LNCaP clone FGC (cell line): ENCODE measurements around a stretch of chr11.

GRCh38 chr11:68316840-68317496, 4.6 kb downstream of the LRP5 start:
- RRBS, 2 experiments, result 61 to 62% methylated on average over 3 of the region's 17 CpGs

- RRBS, 2 experiments, result no CpG with 5 or more reads among the region's 7 CpGs
Measured at GRCh38 chr11:68321726-68322121, 9.3 kb downstream of the LRP5 start.

DNA sequence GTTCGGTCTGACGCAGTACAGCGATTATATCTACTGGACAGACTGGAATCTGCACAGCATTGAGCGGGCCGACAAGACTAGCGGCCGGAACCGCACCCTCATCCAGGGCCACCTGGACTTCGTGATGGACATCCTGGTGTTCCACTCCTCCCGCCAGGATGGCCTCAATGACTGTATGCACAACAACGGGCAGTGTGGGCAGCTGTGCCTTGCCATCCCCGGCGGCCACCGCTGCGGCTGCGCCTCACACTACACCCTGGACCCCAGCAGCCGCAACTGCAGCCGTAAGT, 46.9 kb upstream of the PPP6R3 start:
- RRBS, 2 experiments, result no CpG with 5 or more reads among the region's 18 CpGs

DNA sequence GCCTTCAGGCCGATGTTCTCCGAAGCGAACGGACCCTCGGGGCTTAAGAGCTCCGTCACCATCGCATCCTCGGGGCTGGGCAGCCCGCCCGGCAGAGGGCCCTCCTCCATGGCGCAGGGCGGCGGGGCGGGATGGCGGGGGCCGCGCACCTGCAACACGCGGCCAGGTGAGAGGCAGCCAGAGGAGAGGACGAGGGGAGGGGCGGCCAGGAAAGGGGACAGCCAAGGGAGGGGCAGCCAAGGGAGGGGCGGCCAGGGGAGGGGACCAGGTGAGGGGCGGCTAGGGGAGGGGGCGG, 822 bp downstream of the TESMIN start:
- RRBS, 2 experiments, result no CpG with 5 or more reads among the region's 24 CpGs

DNA sequence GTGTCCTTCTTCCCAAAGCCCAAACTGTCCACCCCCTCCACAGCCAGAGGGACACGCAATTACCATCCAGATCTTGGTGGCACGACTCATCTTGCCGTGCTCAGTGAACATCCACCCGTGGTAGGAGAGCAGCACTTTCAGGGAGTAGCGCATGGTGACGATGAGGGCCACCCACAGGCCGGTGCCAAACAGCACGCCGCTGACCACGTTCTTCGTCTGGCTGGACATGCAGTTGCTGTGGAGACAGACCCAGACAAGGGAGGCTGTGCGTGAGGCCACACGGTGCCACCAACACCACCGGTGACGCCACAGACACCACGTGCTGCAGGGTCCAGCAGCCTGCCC, 34.3 kb downstream of the CPT1A start:
- RRBS, 2 experiments, result 98 to 99% methylated on average over 3 of the region's 16 CpGs

- RRBS, 2 experiments, result 83 to 100% methylated on average over 1 of the region's 13 CpGs
Measured at GRCh38 chr11:68825295-68826036, 16.2 kb downstream of the CPT1A start.

DNA sequence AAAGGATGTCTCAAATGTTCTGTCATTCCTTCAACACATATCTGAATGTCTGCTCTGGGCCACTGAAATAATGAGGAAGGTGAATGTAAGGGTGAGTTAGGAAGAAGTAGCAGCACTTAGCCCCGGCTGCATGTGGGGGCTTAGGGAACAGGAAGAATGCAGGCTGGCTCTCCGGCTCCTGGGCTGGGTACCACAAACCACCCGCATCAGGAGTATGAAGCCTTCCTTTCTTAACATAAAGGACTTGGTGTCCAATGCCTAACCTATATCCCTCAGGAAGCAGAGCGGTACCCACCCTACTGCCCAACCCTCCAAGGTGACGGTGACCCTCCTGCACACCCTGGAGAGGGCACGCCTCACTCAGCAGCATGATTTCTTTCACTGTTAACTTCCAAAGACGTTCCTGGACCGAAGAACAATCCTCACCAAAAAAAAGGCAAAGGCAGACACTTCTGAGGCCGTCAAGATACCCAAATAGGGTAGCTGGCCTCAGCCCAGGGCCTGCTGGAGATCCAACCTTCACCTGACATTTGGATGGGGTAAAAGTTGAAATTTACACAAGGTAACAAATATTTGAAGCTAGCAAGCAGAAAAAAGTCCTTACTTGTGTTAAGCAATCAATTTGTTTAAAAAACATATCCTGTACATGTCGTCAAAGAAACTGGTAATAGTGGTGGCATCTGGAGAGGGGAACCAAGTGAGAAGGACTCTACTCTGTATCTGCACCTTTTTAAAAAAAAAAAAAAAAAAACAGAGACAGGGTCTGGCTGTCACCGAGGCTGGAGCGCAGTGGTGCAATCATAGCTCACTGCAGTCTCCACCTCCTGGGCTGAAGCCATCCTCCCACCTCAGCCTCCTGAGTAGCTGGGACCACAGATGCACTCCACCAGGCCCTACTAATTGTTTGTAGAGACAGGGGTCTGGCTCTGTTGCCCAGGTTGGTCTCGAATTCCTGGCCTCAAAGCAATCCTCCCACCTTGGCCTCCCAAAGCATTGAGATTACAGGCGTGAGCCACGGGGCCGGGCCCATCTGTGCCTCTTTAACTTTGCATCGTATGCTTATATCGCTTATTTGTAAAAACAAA, 3.5 kb downstream of the CPT1A start:
- RRBS, 2 experiments, result 100% methylated on average over 1 of the region's 18 CpGs; no CpG with 5 or more reads in 1 of the 2 experiments

GRCh38 chr11:68842844-68843636, 1.3 kb upstream of the CPT1A start:
- RRBS, 2 experiments, result 95 to 100% methylated on average over 2 to 5 of the region's 31 CpGs

DNA sequence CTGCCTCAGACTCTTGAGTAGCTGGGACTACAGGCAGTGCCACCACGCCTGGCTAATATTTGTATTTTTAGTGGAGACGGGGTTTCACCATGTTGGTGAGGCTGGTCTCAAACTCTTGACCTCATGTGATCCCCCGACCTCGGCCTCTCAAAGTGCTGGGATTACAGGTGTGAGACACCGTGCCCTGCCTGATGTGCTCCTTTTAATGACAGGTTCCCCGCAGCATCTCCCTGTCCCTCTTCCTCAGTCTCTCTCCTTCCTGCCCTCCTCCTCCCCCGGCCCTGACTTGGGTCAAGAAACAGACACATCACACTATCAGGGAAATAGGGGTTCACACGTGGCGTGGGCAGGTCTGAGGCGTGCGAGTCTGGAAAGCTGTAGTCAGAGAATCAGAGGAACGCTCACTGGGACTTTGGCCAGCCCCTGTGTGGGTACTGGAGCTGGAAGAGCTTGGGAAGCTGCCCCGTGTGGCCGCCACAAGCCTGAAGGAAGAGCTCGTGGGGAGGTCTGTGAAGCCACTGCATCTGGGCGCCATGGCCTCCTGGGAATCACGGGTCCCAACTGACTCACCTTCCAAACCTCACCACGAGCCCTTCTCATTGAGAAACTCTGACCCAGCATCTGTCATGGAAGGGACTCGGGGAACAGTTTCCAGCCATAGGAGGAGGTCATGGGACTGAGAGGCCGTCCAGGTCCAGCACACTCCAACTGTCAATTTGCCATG, 5.7 kb upstream of the MRGPRF start:
- RRBS, 2 experiments, result no CpG with 5 or more reads among the region's 20 CpGs

DNA sequence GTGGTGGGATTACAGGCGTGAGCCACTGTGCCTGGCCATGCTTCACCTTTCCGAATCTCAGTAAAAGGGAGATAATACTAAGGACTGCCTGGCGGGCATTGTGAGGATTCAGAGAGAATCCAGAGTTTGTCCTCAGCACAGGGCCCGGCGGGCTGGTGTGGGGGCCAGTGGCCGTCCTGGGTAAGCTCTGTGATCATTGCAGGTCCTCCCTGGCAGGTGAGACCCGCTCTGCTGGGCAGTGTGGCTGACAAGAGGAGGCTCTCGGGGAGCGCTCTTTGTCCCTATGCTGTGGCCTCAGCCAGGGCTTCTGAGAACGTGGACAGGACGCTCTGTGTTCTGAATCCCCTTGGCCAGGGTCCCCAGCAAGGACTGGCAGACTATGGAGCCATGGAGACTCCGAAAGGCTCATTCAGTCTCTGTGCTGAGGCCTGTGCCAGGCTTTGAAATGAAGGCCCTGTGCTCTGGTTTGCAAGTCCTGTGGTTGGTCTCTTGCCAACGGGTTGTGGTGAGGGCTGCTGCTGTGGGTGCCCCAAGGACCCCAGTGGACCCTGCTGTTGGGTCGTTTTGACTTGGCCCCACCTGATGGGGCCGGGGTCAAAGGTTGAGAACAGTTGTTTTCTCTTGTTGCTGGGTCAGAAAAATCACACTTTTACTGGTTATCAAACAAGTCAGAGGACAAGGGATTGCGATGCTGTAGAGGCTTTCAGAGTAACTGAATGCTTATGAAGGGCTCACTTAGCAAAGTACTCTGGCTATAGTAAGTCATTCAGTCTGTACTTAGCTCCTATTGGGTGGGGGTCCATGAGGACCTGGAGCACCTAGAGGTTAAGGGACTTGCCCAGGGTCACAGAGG, 2.1 kb downstream of the TPCN2 start:
- RRBS, 2 experiments, result no CpG with 5 or more reads among the region's 16 CpGs

DNA sequence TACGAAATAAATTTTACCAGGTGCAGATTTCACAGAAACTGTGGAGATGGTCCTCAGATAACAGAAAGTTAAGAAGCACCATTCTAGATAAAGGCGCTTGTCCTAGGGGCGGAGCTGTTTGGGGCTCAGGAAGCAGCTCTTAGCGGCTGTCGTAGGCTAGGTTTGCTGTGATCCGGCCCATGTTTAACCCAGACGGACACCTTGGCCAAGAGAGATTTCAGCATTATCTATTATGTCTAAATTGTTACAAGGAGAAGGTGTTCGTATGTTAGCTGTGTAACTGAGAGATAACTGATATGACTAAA, 25.7 kb downstream of the TPCN2 start:
- RRBS, 2 experiments, result no CpG with 5 or more reads among the region's 8 CpGs

GRCh38 chr11:69074756-69075103, 26.0 kb downstream of the TPCN2 start:
- RRBS, 2 experiments, result no CpG with 5 or more reads among the region's 8 CpGs

DNA sequence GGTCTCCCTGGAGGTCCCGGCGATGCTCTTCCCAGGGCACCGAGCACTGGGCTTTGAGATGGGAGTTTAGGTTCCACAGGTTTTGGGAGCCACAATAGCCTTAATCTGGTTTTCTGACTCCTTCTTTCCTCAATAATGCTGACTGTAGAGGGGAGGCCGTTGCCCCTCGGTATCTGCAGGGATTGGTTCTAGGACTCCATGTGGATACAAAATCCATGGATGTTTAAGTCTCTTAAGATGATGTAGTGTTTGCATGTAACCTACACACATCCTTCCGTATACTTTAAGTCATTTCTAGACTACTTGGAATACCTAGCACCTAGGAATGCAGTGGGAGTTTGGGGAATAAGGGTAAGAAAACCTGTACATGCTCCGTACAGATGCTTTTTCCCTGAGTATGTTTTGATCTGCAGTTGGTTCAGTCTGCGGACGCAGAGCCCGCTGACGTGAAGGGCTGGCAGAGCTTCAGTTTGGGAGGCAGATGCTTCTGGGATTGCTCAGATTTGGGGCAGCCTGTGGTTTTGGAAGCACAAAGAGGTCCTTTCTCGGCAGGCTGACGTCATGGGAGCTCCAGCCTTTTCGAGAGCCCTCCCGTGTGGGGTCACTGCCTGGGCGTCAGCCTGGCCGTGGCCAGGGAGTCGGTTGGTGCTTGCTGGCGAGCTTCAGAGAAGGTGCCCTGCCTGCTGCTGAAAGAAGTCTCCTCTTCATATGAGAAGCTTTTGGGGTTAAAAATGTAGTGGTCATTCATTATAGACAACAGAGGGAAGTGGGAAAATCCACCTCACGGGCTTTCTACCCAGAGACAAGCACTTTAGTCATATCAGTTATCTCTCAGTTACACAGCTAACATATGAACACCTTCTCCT, 26.6 kb downstream of the TPCN2 start:
- RRBS, 2 experiments, result no CpG with 5 or more reads among the region's 20 CpGs

DNA sequence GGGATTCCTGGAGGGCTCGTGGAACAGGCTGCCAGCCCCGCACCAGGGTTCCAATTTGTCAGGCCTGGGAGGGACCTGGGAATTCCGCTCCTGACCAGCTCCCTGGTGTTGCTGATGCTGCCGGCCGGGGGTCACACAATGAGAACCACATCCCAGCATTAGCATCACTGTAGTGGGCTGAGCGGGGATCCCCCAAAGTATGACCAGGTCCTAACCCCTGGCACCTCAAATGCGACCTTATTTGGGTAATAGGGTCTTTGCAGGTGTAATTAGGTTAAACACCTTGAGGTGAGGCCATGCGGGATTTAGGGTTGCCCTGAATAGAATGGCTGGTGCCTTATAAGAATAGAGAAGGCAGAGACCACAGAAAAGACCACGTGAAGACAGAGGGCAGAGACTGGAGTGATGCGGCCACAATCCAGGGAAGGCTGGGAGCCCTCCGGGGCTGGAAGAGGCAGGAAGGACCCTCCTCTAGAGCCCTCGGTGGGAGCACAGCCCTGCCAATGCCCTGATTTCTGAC, 51.2 kb downstream of the TPCN2 start:
- RRBS, 2 experiments, result 42 to 55% methylated on average over 1 of the region's 12 CpGs

- RRBS, 2 experiments, result 30 to 42% methylated on average over 2 to 3 of the region's 27 CpGs
Measured at GRCh38 chr11:69155090-69155801, 489 bp upstream of the SMIM38 start.

DNA sequence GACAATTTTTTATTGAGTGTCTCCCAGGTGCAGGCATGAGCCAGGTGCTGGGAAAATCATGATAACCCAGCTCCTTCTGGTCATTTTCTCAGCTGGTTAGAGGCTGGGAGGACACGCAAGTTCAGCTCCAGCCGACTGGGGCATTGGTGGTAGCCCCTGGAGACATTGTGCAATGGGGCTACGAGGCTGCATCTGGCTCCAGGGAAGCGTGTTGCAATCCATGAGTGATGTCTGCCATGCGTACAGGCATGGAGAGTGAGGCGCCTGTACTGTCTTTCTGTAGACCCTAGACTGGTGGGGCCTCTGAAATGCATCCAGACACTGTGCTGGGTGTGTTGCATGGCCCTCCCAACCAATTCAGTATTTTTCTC, 2.6 kb downstream of the MYEOV start:
- RRBS, 2 experiments, result no CpG with 5 or more reads among the region's 6 CpGs

DNA sequence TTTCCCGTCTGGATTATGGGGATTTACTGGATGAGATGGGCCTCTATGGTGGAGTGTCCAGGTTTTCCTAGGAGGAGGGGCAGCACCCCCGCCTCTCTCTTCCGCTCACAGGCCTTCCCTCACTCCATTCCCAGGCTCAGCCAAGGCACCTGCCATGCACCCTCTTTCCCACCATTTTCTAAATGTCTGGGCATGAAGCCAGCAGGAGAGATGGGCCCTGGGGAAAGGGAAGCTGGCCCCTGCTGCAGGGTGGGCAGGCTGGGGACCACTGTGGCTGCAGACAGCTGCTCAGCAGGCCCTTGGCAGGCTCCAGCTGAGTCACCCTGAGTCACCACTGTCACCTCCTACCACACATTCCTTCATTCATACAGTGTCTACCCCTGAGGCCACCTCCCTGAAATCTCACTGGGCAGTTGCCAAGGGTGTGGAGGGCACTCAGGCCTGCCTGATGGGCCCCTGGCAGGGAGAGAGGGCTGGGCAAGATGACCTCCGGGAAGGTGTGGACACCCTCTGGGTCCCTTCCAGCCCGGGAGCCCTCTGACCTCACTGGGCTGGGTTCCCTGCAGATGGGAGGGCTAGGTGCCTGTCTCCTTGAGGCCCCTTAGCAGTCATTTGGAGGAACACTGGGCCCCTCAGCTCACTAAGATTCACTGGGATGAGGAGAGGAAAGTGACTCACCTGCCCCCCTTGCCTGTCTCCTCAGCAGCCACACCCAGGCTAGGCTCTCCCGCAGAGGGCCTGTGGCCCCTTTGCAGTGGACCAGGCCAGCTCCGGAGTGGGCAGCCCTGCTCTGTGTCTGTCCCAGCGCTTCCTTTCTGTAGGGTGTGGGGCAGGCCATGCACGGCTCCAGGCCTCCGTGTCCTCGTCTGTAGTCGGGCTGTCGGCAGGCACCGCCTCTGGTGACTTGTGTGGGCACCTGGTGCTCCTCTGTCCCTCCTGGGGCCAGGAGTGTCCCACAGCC, 7.8 kb downstream of the MYEOV start:
- RRBS, 2 experiments, result no CpG with 5 or more reads among the region's 14 CpGs

- RRBS, 2 experiments, result 29 to 31% methylated on average over 13 to 14 of the region's 28 CpGs
Measured at GRCh38 chr11:69496838-69497753, 143.9 kb upstream of the CCND1 start.

DNA sequence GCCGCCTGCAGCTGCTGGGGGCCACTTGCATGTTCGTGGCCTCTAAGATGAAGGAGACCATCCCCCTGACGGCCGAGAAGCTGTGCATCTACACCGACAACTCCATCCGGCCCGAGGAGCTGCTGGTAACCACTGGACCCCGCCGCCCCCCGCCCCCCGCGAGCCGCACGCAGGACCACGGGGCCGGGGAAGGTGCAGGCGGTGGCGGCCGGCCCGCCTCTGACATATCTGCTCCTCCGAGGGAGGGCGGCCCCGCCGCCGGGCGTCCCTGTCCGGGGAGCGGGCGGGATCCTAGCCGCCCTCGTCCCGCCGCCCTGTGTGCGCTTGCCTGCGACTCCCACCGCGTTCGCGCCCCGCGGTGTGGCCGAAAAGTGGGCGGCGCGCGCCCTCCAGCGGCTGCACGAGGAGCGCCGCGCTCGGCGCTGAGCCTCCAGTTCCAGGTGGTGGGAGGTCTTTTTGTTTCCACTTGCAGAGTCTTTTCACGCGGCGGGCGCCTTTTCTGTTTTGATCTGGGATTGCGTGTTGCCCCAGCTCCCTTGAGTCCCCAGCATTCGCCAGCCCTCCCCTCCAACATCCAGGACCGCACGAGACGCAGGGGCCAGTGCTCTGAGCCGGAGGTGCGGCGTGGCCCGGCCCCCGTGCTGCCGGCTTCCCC, 2.3 kb downstream of the CCND1 start:
- RRBS, 2 experiments, result 1 to 3% methylated on average over 17 of the region's 68 CpGs

- RRBS, 2 experiments, result no CpG with 5 or more reads among the region's 20 CpGs
Measured at GRCh38 chr11:69644100-69644687, 3.2 kb downstream of the CCND1 start.